Measurements from ENCODE around the genes PLA2G15 and SLC7A6.

DNA sequence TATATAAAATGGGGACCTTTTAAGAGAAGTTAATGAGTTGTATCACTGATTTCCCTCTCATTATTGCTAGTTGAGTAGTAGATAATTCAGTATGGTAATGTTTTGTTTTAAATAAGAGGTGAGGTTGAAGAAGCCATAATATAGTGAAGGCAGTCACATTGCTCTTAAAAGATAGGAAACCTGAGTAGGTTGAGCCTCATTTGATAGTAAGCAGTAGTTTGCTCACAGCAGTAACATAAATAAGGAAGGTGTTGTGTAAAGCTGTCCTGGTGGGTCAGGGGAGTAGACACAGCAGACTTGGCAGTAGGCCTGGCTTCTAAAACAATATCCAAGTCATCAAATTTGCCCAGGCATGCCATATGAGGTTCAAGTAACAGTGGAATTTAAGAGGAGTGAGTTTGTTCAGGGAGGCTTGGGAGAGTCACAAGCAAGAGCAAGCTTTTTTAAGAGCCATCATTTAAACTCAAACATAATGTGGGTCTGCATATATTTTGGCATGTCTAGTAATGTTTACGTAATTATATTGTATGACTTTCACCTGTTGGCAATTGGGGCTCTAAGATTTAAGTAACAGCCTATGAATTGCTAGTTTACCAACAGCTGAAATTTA, 6.5 kb downstream of the NFATC3 start:
- RAMPAGE, total RNA, result no peak

DNA sequence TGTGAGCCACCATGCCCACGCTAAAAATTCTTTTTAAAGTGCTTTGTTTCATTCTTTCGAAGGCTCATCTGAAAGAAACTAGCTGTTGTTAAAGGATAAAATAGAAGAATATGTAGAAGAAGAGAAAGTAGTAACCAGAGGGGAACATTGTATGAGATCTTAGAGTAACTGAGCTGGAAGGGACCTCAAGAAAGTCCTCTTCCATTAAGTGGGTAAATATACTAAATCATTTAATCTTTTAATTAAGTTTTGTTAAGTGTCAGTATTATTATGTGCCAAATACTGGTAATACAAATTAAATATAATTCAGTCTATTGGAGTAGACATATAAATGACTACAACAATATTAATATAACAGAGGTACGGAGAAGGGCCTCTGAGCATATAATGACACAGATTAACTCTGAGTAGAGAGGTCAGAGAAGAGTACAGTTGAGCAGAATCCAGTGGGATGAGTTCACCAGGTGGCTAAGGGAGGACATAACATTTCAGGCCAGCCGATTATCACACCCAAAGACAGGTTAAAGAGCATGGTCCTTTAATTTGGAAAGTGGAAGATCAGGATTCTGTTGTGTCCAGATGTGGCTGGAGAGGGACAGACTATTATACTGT, 11.2 kb downstream of the NFATC3 start:
- RAMPAGE, total RNA, result no peak

- RAMPAGE, total RNA, result no peak
Observed at GRCh38 chr16:68118982-68119475, 33.9 kb downstream of the NFATC3 start.

DNA sequence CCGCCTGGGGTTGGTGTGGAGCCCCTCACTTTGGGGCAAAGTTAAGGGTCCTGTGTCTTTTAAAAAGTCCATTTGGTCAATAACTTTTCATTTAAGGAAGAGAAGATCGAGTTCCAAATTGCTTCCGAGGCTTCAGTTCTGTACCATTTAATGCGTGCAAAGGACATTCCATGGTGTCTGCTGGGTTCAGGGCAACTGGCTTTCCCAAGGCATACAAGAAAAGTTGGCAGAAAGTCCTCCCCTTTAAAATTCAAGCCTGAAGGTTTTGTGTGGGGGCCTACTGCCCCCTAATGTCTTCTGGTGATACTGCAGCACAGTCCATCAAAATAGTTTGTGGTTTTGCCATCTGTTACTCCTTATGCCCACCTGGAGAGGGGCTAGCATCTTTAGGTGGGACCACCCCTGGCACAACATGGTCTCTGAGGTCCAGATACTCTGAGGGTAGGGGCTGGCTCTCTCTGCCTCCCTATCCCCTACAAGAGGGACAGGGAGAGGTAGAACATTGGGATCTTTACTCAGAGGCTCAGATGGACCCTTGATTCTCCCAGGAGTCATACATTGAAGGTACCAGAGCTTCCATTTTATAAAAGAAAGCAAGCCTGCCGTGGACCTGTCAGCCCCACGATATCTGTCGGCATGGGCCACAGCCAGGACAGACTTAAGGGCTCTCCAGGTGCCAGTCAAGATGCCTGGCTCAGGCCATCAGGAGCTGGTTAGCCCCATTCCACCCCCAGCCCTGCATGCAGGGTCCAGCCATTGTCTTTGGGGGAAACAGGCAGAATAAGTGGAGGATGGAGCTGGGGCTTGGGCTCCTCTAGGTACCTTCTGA, 6.4 kb downstream of the ESRP2 start:
- RAMPAGE, total RNA, result no peak

GRCh38 chr16:68231312-68232219, 4.4 kb downstream of the ESRP2 start:
- RAMPAGE, total RNA, result no peak

- RAMPAGE, total RNA, result no peak
Observed at GRCh38 chr16:68245025-68245640, at the start of gene PLA2G15. Gene PLA2G15, plus strand, starts transcription at chr16:68245373.

GRCh38 chr16:68264380-68265212, at the start of gene SLC7A6:
Gene SLC7A6, plus strand, starts transcription at chr16:68264526.
- RAMPAGE, total RNA, result no peak

DNA sequence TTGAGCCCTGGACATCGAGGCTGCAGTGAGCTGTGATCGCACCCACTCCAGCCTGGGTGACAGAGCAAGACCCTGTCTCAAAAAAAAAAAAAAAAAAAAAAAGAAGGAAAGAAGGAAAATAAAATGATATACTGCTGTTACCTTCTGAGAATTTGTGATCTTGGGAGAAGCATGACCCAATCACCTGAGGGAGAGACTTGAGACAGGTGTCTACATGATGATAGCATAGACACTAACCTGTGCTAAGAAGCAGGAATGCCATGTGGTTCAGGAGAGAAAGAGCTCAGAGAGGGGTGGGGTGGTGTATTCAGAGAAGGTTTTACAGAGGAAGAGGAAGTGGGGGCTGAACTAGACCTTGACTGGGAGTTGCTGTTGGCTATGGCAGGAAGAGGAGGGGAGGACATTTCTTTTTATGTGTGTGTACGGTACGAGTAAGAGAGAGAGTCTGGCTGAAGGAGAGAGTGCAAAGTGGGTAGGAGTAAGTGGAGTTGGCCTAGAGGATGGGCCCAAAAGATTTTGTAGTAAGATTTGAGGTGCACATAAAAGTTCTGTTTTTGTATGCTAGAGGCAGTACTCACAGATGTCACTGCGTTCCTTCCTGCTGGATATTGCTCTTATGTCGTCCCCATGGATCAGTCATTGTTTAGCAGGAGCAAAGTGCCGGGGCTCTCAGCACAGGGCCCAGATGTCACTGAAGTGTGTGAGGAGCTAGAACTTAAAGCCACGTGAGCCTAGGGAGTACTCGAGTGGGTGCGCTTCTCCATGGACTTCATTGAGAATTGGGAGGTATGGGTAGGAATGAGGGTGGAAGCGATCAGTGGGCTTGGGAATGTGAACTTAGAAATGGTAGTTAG, 21.9 kb downstream of the SLC7A6 start:
- RAMPAGE, total RNA, result no peak

GRCh38 chr16:68302392-68302983, 8.3 kb downstream of the SLC7A6OS start:
- RAMPAGE, total RNA, result no peak

DNA sequence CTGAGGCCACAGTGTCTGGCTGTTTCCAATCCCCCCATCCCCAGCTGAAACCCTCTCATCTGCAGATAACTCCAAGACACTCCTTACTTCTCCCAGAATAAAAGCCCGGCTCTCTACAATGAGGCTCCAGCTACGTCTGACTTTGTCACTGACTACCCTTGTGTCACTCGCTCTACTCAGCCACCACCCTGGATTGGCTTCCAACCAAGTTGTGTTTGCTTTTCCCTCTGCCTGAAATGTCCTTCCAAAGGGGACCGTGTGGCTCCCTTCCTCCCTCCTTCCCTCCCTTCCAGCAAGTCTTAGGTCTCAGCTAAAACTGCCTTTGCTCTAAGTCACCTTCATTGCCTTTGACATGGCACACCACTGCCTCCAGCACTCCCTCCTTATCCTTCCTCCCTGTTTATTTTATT, 42.8 kb downstream of the CDH1 start:
- RAMPAGE, total RNA, result no peak

DNA sequence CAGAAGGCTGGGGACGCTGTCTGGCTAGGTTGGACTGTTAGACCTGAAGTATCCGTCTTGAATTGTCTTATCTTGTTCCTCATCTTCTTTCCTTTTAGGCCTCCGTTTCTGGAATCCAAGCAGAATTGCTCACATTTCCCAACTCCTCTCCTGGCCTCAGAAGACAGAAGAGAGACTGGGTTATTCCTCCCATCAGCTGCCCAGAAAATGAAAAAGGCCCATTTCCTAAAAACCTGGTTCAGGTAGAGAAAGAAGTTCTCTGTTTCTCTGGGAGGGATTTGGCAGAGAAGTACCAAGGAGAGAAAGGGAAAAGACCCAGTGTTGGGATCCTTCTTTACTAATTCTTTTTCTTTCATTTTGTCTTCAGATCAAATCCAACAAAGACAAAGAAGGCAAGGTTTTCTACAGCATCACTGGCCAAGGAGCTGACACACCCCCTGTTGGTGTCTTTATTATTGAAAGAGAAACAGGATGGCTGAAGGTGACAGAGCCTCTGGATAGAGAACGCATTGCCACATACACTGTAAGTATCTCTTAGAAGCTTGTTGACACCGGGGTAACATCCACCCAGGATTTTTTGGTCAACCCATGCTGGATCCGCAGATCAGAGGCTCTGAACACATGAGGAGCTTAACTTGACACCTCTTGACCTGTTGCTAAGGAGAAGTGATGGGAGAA, 34.9 kb upstream of the TANGO6 start:
- RAMPAGE, total RNA, result no peak

GRCh38 chr16:68813142-68813545, 30.2 kb upstream of the TANGO6 start:
- RAMPAGE, total RNA, result no peak

DNA sequence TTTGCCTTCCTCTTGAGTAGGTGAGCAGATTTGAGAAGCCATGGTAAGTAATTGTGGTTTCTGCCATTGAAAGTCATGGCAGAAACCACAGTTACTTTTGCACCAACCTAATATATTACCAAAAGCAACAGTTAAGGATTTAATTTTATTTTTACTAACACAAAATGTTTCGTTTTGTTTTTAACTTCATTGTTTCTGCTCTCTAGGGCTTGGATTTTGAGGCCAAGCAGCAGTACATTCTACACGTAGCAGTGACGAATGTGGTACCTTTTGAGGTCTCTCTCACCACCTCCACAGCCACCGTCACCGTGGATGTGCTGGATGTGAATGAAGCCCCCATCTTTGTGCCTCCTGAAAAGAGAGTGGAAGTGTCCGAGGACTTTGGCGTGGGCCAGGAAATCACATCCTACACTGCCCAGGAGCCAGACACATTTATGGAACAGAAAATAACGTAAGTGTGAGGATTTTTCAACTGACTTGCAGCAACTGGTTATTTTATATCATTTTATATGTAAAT, 28.0 kb upstream of the TANGO6 start:
- RAMPAGE, total RNA, result no peak

GRCh38 chr16:68819094-68819610, 24.2 kb upstream of the TANGO6 start:
- RAMPAGE, total RNA, result no peak

- RAMPAGE, total RNA, result no peak
Observed at GRCh38 chr16:69106930-69107916, 1.8 kb downstream of the HAS3 start.

DNA sequence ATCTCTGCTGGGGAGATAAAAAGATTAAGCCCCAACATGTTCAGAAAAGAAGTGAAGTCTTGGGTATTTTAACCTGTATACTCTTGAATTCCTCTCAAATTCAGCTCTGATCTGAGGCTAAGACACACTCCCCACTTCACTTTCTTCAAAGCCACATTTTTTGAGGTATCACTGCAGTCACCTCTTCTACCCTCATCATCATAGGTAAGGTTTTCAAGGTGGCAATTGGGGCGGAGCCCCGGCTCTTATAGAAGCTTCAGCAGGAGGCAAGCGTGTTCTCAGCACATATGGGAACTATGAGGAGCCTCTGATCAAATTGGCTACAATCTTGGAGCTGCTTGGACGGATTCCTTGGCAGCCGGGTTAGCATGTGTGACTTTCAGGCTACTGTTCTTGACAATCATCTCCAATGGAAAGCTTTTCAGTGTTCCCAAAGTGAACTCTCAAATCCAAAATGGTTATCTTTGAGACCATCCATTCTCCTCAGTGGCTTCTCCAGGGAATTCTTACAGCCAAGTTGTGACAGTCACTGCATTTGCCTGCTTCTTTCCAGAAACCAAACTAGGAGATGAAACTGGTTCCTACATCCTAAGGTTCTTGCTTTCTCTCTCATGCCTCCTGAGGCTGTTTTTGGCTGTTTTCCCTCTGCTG, 10.7 kb downstream of the HAS3 start:
- RAMPAGE, total RNA, result no peak

DNA sequence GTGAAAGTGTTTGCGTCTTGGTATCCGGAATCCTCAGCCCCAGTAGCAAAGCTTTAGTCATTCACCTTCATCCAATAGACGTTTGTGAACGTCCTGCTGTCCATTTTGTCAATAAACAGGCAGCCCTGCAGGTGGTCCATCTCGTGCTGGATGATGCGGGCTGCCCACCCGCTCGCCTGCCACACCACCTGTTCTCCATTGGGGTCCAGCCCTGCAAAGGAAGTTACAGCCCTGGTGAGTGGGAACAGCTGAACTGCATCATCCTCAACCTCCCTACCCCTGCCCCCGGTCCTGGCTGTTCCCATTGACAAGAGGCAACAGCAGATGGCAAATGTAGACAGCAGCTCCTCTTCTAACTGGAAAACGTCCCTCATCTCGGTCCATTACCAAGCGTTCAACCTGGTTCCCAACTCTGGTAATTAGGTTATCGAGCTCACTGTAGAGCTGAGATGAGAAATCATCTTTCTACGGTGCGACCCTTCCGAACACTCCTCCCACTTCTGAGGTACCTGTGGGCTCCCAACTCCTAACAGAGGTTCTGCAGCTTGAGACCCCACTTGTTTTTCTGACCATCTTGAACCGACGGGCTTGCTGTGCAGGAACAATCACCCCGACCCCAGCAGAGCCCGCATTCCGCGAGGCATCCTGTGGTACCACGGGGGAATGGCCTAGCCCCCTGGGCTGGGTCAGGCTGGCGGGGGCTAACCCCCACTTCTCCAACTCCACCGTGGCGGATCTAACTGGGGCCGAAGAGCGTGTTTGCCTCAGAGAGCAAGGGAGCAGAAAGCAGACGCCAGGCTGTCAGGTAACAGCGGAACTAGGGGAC, 1.2 kb downstream of the PDF start:
- RAMPAGE, total RNA, result no peak

GRCh38 chr16:69365781-69366363, 14.3 kb upstream of the TMED6 start:
- RAMPAGE, total RNA, result no peak

GRCh38 chr16:69428962-69429770, 4.7 kb downstream of the CYB5B start:
- RAMPAGE, total RNA, result no peak

DNA sequence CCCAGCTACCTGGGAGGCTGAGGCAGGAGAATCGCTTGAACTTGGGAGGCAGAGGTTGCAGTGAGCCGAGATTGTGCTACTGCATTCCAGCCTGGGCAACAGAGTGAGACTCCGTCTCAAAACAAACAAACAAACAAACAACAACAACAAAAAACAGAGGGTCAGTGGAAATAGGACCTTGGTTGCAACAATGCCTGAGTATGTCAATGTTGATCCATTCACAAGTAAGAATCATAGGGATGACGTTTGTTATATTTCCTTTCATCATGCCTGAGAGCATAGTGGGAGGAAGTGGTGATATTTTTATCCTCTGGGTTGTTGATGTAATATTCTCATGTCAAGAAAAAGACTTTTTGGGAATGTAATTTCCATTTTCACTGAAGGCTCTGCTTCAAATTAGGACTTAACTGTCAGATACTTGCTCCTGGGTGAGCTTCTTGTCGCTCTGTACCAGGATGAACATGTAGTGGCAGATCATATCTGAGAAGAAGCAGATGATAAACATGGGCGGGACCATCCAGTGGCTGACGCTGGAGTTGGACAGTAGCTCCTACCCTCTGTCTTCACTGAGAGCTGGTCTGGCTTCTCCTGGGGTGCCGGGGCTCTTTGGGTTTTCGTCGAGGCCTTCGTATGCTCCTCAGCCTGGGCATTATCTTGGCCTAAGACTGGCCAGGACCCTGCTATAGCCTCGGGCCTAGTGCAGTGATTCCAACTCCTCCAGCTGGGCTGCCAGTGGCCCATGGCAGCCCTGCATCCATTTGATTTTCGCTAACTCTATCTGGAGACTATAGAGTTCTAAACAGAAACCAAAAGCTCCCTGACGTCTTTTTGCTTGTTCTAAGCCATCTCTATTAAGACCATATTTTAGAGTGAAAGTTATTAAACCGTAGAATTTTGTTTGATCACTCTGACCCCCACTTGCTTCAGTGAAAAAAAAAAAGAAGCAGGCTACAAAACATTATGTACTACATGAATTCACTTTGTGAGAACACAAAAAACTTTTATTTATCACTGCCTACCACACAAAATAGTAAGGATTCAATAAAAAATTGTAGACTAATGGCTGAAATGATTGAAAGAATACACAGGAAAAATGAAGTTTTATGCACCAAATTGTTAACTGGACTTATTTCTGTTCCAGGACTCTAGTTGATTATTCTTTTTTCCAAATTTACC, 19.7 kb downstream of the CYB5B start:
- RAMPAGE, total RNA, result no peak

Data from foreskin keratinocyte (primary cell).